ENCODE results near the genes DLX2 and CDCA7.

- CAGE, long polyA plus RNA, result no peak
- RRBS, result 3% methylated on average over 11 of the region's 101 CpGs
Measured at GRCh38 chr2:172102084-172103423, at the start of gene DLX2. DLX2 (minus strand) TSS chr2:172102900.

GRCh38 chr2:172252156-172252700 is 149.5 kb upstream of the DLX2 start:
- CAGE, long polyA plus RNA, result no peak
- RRBS, result no CpG with 5 or more reads among the region's 14 CpGs

GRCh38 chr2:172315057-172315434 is 112.3 kb upstream of the ITGA6 start:
- CAGE, long polyA plus RNA, result no peak
- RRBS, result no CpG with 5 or more reads among the region's 19 CpGs

DNA sequence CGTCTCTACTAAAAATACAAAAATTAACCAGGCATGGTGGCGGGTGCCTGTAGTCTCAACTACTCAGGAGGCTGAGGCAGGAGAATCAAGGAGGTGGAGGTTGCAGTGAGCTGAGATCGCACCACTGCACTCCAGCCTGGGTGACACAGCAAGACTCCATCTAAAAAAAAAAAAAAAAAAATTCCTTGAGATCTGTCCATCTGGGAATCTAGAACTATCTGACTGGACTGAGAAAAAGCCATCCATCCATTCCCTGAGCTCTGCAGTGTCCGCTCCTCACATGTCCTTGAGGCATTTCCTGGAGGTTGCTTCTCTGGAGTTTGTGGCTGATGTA is 102.1 kb upstream of the ITGA6 start:
- CAGE, long polyA plus RNA, result no peak
- RRBS, result no CpG with 5 or more reads among the region's 4 CpGs

DNA sequence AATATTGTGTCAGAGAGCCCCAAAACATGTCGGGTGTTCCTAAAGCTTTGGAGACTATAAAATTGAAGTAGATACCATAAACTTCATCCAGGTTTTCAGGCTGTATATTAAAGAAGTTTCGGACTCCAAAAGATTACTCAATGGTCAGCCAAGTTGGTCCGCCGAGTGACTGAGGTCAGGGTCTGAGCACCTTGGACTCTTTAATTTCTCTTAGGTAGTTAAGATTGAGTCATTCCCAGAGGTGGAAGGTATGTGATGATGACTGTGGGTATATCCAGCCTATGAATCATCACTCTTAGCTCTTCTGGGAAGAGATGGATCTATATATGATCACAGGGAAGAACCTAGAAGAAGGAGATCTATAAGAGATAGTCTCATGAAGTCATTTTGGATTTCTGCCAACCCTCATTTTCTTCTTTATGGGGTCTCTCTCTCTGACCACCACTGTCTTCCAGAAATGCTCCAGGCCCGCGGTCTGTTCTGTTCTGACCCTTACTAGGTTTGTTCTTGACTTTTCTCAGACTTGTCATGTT is 3.3 kb downstream of the ITGA6 start:
- CAGE, long polyA plus RNA, result no peak
- RRBS, result no CpG with 5 or more reads among the region's 6 CpGs

GRCh38 chr2:172438437-172438947 is 11.1 kb downstream of the ITGA6 start:
- CAGE, long polyA plus RNA, result no peak
- RRBS, result no CpG with 5 or more reads among the region's 2 CpGs

- CAGE, long polyA plus RNA, result no peak
- RRBS, result no CpG with 5 or more reads among the region's 4 CpGs
Measured at GRCh38 chr2:172556839-172557234, 947 bp downstream of the PDK1 start.

- CAGE, long polyA plus RNA, result no peak
- RRBS, result no CpG with 5 or more reads among the region's 6 CpGs
Measured at GRCh38 chr2:172614168-172614730, 58.4 kb downstream of the PDK1 start.

GRCh38 chr2:172949573-172950003 is 126.1 kb upstream of the MAP3K20 start:
- CAGE, long polyA plus RNA, result no peak

DNA sequence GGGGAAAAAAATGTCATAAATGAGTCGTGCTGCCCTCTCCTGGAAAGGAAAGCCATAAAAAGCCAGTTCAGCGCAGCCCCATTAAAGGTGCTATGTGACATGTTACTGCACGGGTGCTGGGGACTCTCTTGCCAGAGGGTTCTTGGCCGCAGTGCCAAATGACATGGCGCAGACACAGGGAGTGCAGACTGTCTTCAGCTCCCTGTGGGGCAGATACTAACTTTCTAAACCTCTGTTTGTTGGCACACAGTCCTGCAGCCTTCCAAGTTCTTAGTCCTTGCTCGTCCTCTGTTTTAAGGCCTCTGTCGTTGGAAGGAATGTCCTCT is 53.6 kb upstream of the MAP3K20 start:
- CAGE, long polyA plus RNA, result no peak
- RRBS, result no CpG with 5 or more reads among the region's 7 CpGs

GRCh38 chr2:173027746-173028163 is 47.9 kb upstream of the MAP3K20 start:
- CAGE, long polyA plus RNA, result no peak

DNA sequence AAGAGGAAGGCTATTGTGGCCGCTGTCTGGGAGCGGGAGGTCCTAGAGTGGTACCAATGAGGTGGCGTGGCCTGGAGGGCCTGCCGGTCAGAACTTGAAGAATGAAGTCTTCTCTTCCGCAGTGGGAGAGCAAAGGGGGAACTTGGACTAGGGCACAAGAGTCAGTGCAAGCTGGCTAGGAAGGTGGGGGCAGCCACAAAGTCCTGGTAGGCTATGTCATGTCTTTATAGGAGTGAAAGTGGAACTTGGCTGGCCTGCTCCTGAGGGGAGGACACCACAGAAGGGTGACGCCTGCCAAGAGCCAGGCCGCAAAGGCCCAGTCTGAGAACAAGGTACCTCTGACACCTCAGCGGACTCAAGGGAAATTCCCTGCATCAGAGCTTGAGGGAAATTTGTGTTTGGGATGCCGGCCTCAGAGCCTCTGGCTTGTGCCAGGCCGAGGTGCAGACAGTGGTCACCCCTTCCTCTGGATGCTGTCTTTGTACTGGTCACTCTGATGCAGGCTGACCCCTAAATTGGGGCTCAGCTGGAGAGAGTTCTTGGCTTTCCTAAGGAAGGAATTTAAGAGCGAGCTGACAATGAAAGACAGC is 32.1 kb upstream of the MAP3K20 start:
- CAGE, long polyA plus RNA, result no peak
- RRBS, result no CpG with 5 or more reads among the region's 11 CpGs

GRCh38 chr2:173076153-173076970 is 716 bp downstream of the MAP3K20 start:
- CAGE, long polyA plus RNA, result no peak
- RRBS, result 2% methylated on average over 41 of the region's 75 CpGs

GRCh38 chr2:173104321-173104684 is 28.7 kb downstream of the MAP3K20 start:
- CAGE, long polyA plus RNA, result no peak

DNA sequence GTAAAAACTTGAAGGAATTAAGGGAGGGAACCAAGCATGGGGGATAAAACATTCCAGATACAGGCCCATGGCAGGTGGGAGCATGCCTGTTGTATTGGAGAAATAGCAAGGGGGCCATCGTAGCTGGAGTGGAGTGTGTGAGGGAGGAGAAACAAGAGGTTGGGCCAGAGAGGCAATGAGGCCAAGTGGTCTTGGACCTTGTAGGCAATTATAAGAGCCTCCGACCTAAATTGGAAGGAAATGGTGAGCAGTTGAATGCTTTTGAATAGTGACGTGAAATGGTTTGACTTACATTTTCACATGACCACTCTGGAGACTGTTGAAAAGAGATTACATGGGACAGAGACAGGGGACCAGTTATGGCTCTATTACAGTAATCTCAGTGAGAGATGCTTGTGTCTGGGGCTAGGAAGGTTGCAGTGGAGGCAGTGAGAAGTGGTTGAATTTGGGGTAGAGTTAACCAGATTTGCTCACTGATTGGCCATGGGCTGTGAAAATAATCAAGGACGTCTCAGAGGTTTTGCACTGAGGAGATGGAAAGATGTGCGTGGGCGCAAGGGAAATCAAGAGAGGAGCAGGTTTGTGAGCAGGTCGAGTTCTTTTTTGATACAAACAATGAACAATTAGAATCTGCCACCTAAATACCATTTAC is 29.3 kb downstream of the MAP3K20 start:
- CAGE, long polyA plus RNA, result no peak
- RRBS, result no CpG with 5 or more reads among the region's 7 CpGs

DNA sequence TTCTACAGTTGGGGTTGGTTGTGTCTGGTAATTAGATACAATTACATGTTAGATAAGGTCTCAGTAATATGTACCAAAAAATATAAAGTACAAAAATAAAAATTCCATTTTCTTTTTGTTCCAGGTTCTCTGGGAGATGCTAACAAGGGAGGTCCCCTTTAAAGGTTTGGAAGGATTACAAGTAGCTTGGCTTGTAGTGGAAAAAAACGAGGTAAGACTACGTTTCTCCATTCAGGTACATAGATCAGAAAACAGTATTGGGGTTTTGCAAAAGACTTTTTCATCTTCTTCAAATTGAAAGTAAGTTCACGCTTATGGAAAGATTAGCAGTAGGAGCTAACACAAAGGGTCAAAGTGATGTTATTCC is 122.2 kb downstream of the MAP3K20 start:
- CAGE, long polyA plus RNA, result no peak
- RRBS, result no CpG with 5 or more reads among the region's 3 CpGs

- CAGE, long polyA plus RNA, result no peak
- RRBS, result no CpG with 5 or more reads among the region's 3 CpGs
Measured at GRCh38 chr2:173227311-173227773, 127.3 kb upstream of the CDCA7 start.

DNA sequence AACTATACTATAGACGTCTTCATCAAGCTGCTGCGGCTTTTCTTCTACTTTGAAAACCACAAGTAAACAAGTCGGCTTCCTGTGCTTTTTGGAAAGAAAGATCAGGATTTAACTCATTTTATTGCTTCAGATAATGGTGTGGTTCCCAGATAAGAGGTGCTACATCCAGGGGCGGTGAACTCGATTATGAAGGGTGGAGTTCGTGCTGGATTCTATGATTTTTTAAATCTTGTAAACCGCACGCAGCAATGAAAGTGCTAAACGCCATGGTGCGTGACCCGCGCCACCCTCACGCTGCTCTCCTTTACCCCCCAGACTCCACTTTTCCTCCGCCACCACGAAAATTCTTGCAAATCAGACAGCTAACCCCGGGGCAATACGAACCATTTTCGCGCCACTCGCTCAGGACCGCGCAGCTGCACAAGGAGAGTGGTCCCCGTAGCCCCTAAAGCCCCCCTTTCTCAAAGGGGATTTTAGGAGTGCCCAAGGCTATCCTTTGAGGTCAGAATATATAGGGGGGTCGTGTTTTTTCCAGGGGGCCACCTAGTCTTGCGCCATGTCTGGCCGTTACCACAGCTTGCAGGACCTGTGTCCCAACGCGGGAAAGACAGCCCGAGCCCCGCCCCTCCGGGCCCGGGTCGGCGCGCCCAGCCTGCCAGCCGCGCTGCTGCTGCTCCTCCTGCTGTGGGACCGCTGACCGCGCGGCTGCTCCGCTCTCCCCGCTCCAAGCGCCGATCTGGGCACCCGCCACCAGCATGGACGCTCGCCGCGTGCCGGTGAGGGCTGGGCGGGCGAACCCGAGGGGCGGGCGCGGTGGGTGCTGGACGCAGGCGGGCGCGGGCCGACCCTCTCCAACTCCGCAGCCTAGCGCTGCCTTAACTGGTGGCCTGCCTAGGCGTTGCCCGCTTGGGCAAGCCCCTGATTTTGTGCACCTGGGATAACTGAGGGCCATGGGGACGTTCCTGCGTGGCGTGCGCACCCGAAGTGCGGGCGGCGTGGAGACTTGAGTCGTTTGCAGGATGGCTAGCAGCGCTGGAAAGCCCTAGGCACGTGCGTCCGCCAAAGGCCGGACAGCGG is at the start of gene CDCA7:
TSS of gene CDCA7 (plus strand) at position 664 of the 1,077 bp plus-strand sequence.
- CAGE, long polyA plus RNA, result no peak
- RRBS, result no CpG with 5 or more reads among the region's 81 CpGs

- CAGE, long polyA plus RNA, result no peak
- RRBS, result no CpG with 5 or more reads among the region's 2 CpGs
Measured at GRCh38 chr2:173929608-173930062, 35.5 kb downstream of the SP3 start.

DNA sequence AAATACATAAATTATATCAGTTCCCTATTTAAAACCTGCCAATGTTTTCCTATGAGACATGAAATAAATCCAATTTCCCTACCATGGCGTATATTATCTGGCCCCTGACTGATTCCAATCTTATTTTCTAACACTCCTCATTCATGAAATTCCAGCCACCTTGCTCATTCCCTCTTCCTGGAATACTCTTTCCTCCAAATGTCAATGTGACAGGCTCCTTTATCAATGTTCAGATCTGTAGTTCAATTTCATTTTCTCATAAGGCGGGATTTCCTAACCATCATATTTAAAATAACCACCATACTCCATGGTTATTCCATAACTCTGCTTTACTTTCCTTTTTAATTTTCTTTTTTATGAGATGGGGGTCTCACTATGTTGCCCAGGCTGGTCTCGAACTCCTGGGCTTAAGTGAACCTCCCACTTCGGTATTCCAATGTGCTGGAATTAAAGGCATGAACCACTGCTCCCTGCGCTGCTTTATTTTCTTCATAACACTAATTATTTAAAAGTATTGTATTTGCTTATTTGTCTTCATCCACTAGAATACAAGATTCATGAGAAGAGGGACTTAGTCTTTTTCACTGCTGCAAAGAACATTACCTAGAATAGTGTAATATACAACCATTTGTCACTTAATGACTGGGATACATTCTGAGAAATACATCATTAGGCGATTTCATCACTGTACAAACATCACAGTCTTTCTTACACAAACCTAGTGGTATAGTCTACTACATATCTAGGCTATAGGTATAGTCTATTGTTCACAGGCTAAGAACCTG is 21.8 kb downstream of the SP3 start:
- CAGE, long polyA plus RNA, result no peak
- RRBS, result no CpG with 5 or more reads among the region's 6 CpGs

Data from AG04450 (cell line).